Measurements from ENCODE around the genes PRMT6 and WDR47.

DNA sequence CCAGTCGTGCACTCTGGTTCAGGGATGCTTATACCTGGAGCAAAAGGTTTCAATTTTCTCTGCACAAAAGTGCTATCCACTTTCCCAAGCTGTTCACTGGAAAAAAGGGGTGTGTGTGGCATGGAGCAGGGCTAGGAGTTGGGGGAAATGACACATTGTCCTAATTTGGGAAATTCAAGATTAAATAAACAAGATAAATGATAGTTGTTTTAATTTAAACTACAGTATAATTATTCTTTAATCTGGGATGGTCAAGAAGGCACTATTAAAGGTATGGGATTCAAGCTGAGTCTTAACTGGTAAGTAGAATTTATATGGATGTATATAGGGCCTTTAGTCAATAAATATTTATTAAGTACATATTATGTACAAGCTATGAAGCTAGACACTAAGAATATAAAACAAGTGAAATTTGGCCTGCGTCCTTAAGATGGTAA, 18.2 kb downstream of the PALMD start:
- PRO-cap, 7 experiments = no peak in any of the 7 experiments
- RAMPAGE, long total RNA, 2 experiments = no peak in any of the 2 experiments

DNA sequence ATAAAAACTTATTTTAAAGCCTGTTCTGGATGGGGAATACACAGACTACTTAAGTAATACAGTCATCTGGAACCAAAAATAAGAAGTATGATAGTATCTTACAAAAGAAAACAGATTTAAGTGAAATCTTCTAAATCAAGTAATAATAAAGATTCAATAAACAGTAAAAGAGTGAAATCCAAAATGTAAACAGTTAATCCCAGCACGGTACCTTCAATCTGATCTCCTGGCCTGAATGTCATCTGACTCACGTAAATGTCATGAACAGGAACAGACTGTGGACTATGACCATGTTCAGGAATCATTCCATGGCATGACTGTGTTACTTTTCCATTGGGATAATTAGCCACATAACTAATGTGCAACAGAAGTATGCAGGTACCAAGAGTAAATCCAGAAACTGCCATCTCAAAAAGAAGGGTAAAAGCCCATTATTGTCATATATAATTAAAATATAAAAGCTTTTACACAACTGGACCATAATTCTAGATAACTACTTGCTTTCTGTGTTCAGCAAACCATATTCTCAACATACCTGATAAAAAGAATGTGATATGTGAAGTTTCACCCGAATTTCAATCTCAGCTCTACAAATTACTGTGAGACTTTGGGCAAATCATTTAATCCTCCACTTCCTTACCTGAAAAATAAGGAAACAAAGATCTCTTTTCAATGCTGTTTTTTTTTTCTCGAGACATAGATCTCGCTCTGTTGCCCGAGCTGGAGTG, 17.9 kb downstream of the FRRS1 start:
- PRO-cap, 7 experiments = no peak in any of the 7 experiments
- RAMPAGE, long total RNA, 2 experiments = no peak in any of the 2 experiments

DNA sequence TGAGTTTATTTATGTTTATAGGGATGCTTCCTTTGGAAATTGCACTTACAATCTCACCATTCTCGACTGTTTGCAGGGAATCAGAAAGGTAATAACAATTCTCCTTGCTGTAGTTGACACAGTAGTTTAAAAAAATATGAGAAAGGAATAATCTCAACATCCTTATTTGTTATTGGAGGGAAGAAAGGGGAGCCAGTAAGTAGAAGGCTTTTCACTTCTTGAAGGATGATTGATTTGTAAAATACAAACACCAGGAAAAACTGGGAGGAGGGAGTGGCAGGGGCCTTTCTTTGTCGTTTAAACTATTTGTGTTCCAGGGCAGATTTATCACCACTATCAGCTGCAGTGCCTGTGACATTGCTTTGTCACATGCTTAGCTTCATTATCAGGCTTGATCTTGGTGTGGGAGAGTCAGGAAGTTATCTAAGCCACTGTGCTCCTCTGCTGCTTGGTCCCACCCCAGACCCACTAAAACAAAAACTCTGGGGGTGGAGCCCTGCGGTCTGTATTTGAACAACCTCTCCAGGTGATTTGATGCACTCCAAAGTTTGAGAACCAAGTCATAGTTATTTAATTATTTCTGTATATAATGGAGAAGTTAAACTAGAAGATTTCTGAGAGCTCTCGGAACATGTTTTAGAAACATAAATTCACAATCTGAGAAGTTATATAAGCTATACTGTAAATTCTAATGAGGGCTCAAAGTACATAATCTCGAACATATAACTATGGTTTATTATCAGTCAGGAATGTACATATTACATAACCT, 87.8 kb downstream of the CDC14A start:
- PRO-cap, 7 experiments = no peak in any of the 7 experiments
- RAMPAGE, long total RNA, 2 experiments = no peak in any of the 2 experiments

DNA sequence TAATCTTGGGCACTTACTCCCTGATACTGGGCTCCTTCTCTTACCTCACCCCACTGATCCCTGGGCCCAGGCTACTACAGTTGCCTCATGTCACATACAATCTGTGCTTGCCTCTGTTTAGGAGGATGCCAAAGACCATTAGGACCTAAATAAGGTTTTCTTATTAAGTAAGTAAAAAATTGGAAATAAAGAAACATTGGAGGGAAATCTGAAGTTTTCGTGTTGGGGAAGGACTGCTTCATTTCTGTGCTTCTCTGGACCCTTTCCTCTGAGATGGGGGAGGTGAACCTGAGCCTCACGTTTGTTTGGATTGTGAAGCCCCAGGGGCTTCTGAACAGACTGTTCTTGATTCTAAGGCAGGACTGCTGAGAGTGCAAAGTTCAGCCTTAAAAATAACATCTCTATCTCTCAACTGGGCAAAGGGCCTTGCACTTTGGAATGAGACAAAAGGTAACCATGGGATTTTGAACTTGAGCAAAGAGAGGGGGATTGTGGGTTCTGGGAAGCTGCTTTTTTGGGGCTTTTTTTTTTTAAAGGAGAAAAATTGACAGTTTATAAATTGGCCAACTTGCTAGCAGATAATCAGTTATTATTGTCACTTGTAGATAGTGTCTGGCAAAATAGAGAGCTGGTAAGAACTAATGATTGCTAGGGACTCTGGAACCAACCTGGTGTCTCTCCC, 45.0 kb downstream of the GPR88 start:
- PRO-cap, 7 experiments = peak in 4 of 7 experiments; most common plus-strand start position 481 of the sequence (in 1); most common minus-strand start position 275 of the sequence (in 4)
- RAMPAGE, long total RNA, 2 experiments = no peak in any of the 2 experiments

- PRO-cap, 7 experiments = peak in 1 of 7 experiments; most common minus-strand start chr1:100723933 (in 1)
- RAMPAGE, long total RNA, 2 experiments = no peak in any of the 2 experiments
Measured at GRCh38 chr1:100723623-100724107, 4.1 kb downstream of the VCAM1 start.

GRCh38 chr1:101162946-101163702, 73.7 kb upstream of the S1PR1 start:
- PRO-cap, 7 experiments = no peak in any of the 7 experiments
- RAMPAGE, long total RNA, 2 experiments = no peak in any of the 2 experiments

- PRO-cap, 7 experiments = peak in 7 of 7 experiments; most common minus-strand start chr1:101236624 (in 3)
- RAMPAGE, long total RNA, 2 experiments = no peak in any of the 2 experiments
Measured at GRCh38 chr1:101236512-101236735, 395 bp upstream of the S1PR1 start.

DNA sequence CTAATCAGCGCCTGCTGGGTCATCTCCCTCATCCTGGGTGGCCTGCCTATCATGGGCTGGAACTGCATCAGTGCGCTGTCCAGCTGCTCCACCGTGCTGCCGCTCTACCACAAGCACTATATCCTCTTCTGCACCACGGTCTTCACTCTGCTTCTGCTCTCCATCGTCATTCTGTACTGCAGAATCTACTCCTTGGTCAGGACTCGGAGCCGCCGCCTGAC, 2.6 kb downstream of the S1PR1 start:
- PRO-cap, 7 experiments = no peak in any of the 7 experiments
- RAMPAGE, long total RNA, 2 experiments = no peak in any of the 2 experiments

GRCh38 chr1:101242083-101242870, 5.5 kb downstream of the S1PR1 start:
- PRO-cap, 7 experiments = no peak in any of the 7 experiments
- RAMPAGE, long total RNA, 2 experiments = no peak in any of the 2 experiments

- PRO-cap, 7 experiments = no peak in any of the 7 experiments
- RAMPAGE, long total RNA, 2 experiments = no peak in any of the 2 experiments
Measured at GRCh38 chr1:101291632-101292113, 54.9 kb downstream of the S1PR1 start.

- PRO-cap, 7 experiments = no peak in any of the 7 experiments
- RAMPAGE, long total RNA, 2 experiments = no peak in any of the 2 experiments
Measured at GRCh38 chr1:101997154-101997526, 414 bp upstream of the OLFM3 start.

- PRO-cap, 7 experiments = peak in 7 of 7 experiments; most common plus-strand start chr1:107056684 (in 3); most common minus-strand start chr1:107056610 (in 7)
- RAMPAGE, long total RNA, 2 experiments = no peak in any of the 2 experiments
Measured at GRCh38 chr1:107056375-107056899, at the start of gene PRMT6. Gene PRMT6, plus strand, starts transcription at chr1:107056674.

- PRO-cap, 7 experiments = peak in 1 of 7 experiments; most common minus-strand start chr1:107965805 (in 1)
- RAMPAGE, long total RNA, 2 experiments = no peak in any of the 2 experiments
Measured at GRCh38 chr1:107965337-107966047, 512 bp upstream of the VAV3 start.

GRCh38 chr1:108590251-108590907, 30.5 kb downstream of the EEIG2 start:
- PRO-cap, 7 experiments = no peak in any of the 7 experiments
- RAMPAGE, long total RNA, 2 experiments = no peak in any of the 2 experiments

GRCh38 chr1:108888784-108889447, 12.1 kb downstream of the GPSM2 start:
- PRO-cap, 7 experiments = no peak in any of the 7 experiments
- RAMPAGE, long total RNA, 2 experiments = no peak in any of the 2 experiments

GRCh38 chr1:109041760-109042574, at the start of gene WDR47:
Gene WDR47, minus strand, starts transcription at chr1:109042102.
- PRO-cap, 7 experiments = peak in 7 of 7 experiments; most common plus-strand start chr1:109042360 (in 3); most common minus-strand start chr1:109042102 (in 7)
- RAMPAGE, long total RNA, 2 experiments = no peak in any of the 2 experiments

DNA sequence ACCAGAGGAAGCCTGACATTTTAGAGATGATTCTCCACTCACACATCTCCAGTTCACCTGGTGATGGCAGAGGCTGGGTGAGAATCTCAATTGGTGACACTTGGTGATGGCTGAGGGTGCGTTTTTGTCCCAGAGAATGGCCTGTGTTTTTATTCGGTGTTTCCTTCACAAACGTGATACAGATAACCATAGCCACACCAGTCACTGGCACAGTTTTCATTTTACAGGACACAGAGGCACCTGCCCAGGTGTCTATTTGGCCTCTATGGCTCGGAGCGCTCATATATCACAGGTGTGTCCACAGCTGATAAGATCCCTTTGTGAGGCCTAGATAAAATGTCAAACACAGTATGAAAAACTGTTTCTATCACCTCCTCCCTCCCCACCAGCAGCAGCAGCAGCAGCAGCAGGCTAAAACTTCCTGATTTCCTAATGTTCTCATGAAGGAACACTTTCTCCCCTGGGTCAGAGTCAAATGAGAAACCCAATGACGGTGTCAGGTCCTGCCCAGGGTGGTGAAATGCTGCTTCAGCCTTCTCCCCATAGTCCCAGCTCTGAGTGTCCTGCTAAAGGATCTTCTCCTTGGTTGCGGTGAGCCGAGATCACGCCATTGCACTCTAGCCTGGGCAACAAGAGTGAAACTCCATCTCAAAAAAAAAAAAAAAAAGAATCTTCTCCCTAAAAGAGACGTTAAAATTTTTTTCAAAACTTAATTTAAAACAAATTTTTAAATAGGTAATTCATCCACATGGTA, 24.4 kb downstream of the ELAPOR1 start:
- PRO-cap, 7 experiments = no peak in any of the 7 experiments
- RAMPAGE, long total RNA, 2 experiments = no peak in any of the 2 experiments

DNA sequence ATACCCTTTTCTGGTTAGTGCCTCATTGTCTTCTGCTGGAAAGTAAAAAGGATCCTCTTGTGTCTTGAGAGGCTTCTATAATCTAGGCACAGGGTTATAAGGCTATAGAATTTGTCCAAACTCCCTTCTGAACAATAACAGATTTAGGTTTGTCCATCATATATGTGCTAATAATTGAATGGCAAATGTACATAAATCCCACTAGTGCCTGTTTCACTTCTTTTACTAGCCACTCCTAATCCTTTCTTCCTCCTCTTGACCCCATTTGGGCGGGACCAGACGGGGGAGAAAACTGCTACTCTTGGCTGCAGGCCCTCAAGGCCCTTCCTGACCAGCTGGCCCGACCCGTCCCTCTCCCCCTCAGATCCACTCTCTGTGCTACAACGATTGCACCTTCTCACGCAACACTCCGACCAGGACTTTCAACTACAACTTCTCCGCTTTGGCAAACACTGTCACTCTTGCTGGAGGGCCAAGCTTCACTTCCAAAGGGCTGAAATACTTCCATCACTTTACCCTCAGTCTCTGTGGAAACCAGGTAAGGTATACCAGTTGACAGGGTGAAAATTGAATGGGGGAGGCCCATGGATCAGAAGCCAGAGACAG, 19.6 kb upstream of the SARS1 start:
- PRO-cap, 7 experiments = peak in 2 of 7 experiments; most common plus-strand start position 363 of the sequence (in 2)
- RAMPAGE, long total RNA, 2 experiments = no peak in any of the 2 experiments

- PRO-cap, 7 experiments = no peak in any of the 7 experiments
- RAMPAGE, long total RNA, 2 experiments = no peak in any of the 2 experiments
Measured at GRCh38 chr1:109249880-109250651, 727 bp downstream of the CELSR2 start.

DNA sequence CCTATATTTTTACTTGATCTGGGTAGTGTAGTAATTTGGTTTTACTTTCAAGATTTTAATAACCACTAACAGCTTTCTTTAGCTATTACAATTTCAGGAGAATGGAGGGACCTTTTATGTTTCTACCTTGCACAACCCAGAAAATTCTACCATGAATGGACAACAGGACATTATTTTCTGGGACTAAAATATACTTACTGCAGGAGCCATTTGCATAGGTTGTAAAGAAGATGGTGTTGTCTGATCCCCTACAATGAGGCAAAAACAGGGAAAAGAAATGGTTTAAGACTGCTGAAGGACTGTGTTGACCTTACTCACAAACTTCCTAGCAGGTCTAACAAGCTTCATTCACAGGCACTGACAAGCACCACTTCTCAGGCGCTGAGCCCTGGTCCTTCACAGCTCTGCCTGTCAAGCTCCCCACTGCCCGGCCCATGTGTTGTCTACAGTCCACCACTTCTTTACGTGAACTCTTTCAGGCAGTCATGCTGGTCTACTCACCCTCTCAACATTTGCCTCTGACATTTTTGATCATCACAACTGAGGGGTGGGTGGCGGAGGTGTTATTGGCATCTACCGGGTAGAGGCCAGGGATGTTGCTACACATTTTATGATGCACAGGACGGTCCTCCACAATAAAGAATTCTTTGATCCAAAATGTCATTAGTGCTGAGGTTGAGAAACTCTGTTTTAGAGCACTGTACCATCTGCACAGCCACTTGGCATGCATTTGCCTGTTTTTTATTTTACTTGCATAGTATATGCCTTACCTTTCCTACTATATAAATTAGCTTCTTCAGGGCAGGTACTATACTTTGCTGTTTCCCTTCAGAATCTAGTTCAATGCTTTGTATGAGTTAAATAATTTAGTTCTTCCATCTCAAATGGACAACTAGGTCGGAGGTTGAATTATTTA, 40.7 kb upstream of the MYBPHL start:
- PRO-cap, 7 experiments = no peak in any of the 7 experiments
- RAMPAGE, long total RNA, 2 experiments = no peak in any of the 2 experiments